Ovary (tissue), 7 donors: ENCODE results near the genes LIMA1 and METTL7A.

- PRO-cap, 7 experiments: peak in 4 of 7 experiments; most common plus-strand start chr12:49663294 (in 3); most common minus-strand start chr12:49663113 (in 2)
- RAMPAGE, long total RNA, 2 experiments: no peak in any of the 2 experiments
Observed at GRCh38 chr12:49662894-49663721, 39.7 kb downstream of the PRPF40B start.

DNA sequence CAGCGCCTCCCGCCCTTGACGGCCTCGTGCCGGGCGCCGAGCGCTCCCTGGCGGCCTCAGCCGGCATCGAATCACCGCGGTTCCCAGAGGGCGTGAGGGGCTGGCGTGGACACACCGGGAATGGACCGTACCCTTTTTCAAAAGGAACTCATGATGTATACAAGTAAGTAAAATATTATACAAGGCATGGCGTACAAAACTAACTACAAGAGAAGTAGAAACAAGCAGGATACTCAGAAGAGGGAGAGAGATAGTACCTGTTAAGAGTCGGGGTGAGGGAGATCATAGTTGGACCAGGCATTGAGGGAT lies 426 bp upstream of the FMNL3 start:
- PRO-cap, 7 experiments: peak in 2 of 7 experiments; most common plus-strand start position 66 of the sequence (in 1)
- RAMPAGE, long total RNA, 2 experiments: no peak in any of the 2 experiments

DNA sequence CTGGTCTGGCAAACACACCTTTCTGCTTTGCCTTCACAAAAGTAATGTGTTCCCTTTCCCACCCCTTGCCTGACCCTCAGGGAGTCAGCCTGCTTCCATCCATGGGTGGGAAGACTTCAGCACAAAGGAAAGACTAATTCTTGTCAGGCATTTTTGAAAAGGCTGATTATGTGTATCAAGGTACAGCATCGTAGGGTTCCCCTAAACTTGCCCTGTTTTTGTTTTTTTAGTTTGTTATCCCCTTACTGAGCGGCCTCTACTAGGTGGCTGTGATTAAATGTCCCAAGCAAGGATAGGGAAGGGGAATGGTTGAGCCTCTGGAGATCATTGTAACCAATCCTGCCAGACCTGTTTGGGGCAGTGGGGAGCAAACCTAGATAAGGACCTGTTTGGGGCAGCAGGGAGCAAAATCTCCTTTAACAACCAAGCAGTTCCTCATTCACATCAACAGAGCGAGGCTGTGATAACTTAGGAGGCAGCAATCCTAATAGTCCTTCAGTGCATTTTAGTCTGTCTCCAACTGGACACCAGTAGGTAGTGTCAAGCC lies 22.2 kb downstream of the TMBIM6 start:
- PRO-cap, 7 experiments: no peak in any of the 7 experiments
- RAMPAGE, long total RNA, 2 experiments: no peak in any of the 2 experiments

- PRO-cap, 7 experiments: no peak in any of the 7 experiments
- RAMPAGE, long total RNA, 2 experiments: no peak in any of the 2 experiments
Observed at GRCh38 chr12:49795610-49796105, 32.6 kb downstream of the NCKAP5L start.

- PRO-cap, 7 experiments: no peak in any of the 7 experiments
- RAMPAGE, long total RNA, 2 experiments: no peak in any of the 2 experiments
Observed at GRCh38 chr12:49810966-49811569, 17.1 kb downstream of the NCKAP5L start.

- PRO-cap, 7 experiments: no peak in any of the 7 experiments
- RAMPAGE, long total RNA, 2 experiments: no peak in any of the 2 experiments
Observed at GRCh38 chr12:49894294-49894769, 9.4 kb downstream of the FAIM2 start.

- PRO-cap, 7 experiments: no peak in any of the 7 experiments
- RAMPAGE, long total RNA, 2 experiments: no peak in any of the 2 experiments
Observed at GRCh38 chr12:49942926-49943609, 7.5 kb upstream of the AQP2 start.

DNA sequence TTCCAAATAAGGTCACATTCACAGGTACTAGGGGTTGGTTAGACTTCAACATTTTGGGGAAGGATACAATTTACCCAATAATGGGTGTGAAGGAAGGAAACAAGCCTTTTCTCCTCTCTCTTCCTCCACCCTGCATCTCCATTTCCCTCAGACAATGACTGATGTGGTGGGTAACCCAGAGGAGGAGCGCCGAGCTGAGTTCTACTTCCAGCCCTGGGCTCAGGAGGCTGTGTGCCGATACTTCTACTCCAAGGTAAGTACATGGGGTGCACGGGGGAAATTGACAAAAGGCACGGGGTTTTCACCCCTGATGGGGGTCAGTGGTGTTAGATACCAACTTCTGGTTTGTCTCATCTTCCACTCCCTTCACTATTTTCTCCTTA lies 5.3 kb upstream of the GPD1 start:
- PRO-cap, 7 experiments: no peak in any of the 7 experiments
- RAMPAGE, long total RNA, 2 experiments: no peak in any of the 2 experiments

DNA sequence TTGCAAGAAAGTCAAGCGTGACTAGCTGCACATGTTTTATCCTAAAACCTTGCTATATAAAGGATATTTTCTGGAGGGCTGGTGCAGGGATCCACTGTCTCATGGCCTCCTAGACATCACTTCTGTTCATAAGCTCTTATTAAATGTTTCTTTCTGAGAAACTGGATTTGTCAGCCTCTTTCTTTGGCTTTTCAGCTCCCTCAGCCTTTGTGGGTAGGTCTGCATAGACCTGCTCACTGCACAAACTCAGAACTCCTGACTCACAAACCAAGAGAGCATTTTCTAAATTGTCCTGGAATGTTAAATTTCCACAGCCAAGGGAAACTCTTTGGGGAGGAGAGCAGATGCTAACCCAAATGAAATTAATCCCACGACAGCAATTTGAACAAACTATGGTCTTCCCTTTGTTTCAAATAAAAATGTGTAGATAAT lies 19.5 kb upstream of the CERS5 start:
- PRO-cap, 7 experiments: no peak in any of the 7 experiments
- RAMPAGE, long total RNA, 2 experiments: no peak in any of the 2 experiments

DNA sequence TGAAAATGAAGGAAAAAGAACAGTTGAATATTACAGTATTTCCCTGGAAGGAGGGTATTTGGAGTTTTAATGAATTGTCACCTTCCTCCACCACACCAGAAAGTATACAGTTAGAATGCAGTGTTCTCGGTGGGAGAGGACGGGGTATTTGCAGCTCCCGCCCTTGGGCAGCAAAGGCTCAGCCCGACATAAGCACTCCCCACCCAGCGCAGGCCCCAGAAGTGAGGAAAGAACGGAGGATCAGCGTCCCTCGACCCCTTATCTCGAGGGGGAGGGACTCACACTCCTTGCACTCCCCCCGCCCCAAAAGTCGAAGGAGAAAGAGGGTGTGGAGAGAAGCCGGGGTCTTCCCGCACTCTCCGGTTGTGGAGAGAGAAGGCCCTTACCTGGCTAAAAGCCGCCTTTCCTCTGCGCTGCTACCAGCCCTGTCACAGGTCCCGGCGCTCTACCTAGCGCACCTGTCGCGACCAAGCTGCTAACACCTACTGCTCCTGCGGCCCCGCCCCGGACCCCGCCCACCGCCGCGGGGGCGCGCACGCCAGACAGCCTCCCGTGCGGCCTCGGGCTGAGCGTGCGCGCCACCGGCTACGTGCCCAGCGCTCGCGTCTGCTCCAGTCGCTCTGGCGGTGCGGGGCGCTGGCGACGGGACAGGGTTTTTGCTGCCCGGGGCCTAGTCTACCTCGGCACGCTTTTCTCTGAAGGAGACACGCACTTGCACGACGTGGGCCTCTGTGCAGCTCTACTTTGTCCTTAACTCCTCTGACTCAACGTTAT lies at the start of gene LIMA1:
Gene LIMA1 (minus strand): TSS at position 487 of the 774 bp plus-strand sequence.
- PRO-cap, 7 experiments: peak in 7 of 7 experiments; most common plus-strand start position 588 of the sequence (in 5); most common minus-strand start position 223 of the sequence (in 7)
- RAMPAGE, long total RNA, 2 experiments: start-site peak on the plus strand in 1 of 2 experiments, centred at position 596 of the sequence, 39 reads per replicate; start-site peak on the minus strand in 2 of 2 experiments, centred at positions 443 to 468 of the sequence, 233 to 287 reads per replicate

DNA sequence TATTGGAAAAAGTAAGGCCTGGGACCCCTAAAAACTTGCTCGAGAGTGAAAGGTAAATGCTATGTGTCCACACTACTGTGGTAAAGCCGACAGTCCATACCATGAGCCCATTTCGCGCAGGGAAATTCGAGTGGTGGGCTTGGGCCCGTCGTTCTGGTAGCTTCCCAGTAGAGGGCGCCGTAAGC lies 167 bp upstream of the DIP2B start:
- PRO-cap, 7 experiments: peak in 1 of 7 experiments; most common minus-strand start position 155 of the sequence (in 1)
- RAMPAGE, long total RNA, 2 experiments: no peak in any of the 2 experiments

DNA sequence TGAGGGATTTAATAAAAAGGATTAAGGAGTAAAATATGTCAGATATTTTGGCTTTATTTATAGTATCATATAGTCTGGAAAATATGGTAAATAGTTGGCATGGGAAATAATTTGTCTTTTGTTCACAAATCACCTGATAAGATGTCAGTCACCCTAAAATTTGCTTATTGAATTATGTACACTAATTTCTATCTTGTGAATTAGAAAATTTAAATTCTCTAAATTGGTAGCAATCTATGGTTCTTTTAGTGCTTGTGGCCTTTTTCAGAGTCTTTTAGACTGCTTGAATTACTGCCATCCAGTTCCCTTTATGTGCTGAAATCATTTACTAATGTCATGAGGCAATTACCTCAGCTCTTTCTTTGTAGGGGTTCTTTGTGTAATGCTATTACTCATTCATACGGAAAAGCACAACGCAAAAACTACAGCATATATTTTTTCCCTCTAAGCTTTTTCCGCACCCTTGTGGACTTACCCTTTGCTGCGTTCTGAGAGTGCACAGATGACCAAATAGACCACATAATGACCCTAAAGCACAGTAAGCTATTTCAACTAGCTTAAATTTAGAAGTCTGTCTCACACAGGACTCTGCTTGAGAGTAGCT lies 99.6 kb upstream of the ATF1 start:
- PRO-cap, 7 experiments: no peak in any of the 7 experiments
- RAMPAGE, long total RNA, 2 experiments: no peak in any of the 2 experiments

- PRO-cap, 7 experiments: peak in 1 of 7 experiments; most common minus-strand start chr12:50825428 (in 1)
- RAMPAGE, long total RNA, 2 experiments: no peak in any of the 2 experiments
Observed at GRCh38 chr12:50825319-50825781, 17.4 kb upstream of the TMPRSS12 start.

DNA sequence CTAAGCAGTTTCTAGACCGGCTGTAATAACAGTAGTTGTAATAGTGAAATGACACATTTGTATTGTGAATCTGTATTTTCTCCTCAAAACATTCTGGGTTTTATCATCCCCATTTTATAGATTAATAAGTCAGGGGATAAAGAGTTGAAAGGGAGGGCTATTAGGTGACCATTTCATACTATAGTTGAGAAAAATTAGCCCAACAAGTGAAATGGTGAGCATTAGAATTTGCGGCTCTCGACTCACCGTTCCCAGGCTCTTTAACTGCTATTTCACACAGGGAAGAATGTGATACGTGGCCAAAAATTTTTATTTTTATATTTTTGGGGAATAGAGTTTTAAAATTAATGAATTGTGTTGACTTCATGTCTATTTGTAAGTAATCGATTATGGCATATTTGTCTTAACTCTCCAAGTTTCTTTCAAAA lies 563 bp downstream of the TMPRSS12 start:
- PRO-cap, 7 experiments: no peak in any of the 7 experiments
- RAMPAGE, long total RNA, 2 experiments: no peak in any of the 2 experiments

- PRO-cap, 7 experiments: peak in 4 of 7 experiments; most common plus-strand start chr12:50923087 (in 3); most common minus-strand start chr12:50922899 (in 1)
- RAMPAGE, long total RNA, 2 experiments: no peak in any of the 2 experiments
Observed at GRCh38 chr12:50922726-50923272, 2.0 kb upstream of the METTL7A start.

GRCh38 chr12:50923731-50924195 lies 1.1 kb upstream of the METTL7A start:
- PRO-cap, 7 experiments: no peak in any of the 7 experiments
- RAMPAGE, long total RNA, 2 experiments: no peak in any of the 2 experiments

- PRO-cap, 7 experiments: peak in 7 of 7 experiments; most common plus-strand start chr12:50925015 (in 5); most common minus-strand start chr12:50924878 (in 5)
- RAMPAGE, long total RNA, 2 experiments: start-site peak on the plus strand in 2 of 2 experiments, at chr12:50924993-50925458 at its widest, 59 to 1,031 reads per replicate
Observed at GRCh38 chr12:50924808-50925665, at the start of gene METTL7A. METTL7A (plus strand) TSS chr12:50925015.

GRCh38 chr12:50927771-50928146 lies 2.9 kb downstream of the METTL7A start:
- PRO-cap, 7 experiments: no peak in any of the 7 experiments
- RAMPAGE, long total RNA, 2 experiments: no peak in any of the 2 experiments

- PRO-cap, 7 experiments: peak in 3 of 7 experiments; most common plus-strand start chr12:50933998 (in 3)
- RAMPAGE, long total RNA, 2 experiments: no peak in any of the 2 experiments
Observed at GRCh38 chr12:50933623-50934099, 8.8 kb downstream of the METTL7A start.

- PRO-cap, 7 experiments: no peak in any of the 7 experiments
- RAMPAGE, long total RNA, 2 experiments: no peak in any of the 2 experiments
Observed at GRCh38 chr12:50934273-50935056, 9.7 kb downstream of the METTL7A start.